A172 (cell line): ENCODE measurements around a stretch of chr10.

DNA sequence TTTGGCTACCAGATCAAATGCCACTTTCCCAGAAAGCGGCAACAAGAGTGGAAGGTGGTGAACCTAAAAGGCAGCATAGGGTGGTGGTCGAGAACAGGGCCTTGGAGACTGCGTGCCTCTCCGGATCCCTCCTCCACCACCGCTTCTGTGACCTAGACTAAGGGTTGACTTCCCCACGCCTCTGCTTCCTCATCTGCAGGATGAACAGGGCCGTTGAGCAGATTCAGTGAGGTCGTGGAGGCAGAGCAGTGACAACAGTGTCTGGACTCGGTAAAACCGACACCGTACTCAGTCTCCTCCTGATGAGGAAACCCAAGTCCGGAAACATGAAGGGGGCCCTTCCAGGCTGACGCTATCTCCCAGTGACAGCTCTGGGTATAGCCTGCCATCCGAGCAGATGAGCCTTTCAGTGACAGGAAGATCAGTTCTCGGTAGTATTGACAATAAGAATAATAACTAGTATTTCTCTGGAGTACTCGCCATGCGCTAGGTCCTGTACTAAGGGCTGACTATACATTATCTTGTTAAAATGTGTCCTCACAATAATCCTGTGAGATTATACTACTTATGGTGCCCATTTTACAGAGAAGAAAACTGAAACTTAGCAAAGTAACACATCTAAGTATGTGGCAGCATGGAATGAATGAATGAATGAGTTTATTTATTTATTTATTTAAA lies 162.7 kb downstream of the CELF2 start:
- RAMPAGE, long total RNA: no peak

- RAMPAGE, long total RNA: no peak
Measured at GRCh38 chr10:11183948-11184449, 166.3 kb downstream of the CELF2 start.

DNA sequence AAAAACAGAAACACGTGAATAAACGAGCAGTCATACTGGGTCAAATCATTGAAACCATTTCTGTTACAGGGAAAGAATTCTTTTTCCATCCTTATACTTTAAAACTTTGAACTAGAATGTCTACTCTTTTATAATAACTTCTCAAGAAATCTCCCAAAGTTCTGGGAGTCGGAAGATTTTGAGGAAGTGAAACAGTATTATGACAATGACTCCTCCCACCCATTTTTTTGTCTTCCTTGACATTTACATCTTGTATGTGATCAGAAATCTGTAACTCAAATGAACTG lies 227.3 kb downstream of the CELF2 start:
- RAMPAGE, long total RNA: no peak

DNA sequence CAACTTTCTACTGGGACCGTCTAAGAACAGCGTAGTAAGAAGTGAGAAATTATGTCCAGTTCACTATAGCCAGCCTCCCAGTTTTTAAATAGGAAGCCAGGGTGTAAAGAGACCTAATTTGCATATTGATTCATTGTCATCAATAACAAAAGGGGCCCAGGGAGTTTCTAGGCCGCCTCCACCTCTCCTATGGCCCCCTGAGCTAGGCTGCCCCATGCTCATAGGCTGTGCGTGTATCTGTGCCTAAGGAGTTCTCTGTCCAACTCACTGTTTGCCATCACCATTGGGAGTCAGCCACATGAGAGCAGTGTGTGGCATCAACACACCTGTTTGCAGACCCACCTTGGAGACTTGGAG lies 289.1 kb downstream of the CELF2 start:
- RAMPAGE, long total RNA: no peak

DNA sequence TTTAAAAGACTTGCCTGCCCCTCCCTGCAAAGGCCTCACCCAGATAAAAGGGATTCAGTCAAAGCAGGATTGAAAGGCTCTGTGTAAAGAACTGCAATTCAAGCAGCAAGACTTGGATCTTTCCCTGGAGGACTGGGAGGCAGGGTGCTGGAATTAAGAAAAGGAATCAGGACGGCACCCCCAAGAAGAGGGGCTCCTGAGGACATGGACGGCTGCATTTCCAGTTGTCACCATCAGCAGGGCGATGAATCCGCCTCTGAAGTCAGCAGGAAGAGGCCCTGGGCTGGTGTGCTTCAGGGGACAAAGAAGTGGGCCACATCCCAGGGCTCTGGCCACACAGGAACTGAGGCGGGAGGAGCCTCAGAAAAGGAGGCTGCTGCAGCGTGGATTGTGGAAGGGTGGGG lies 209.7 kb downstream of the USP6NL start:
- RAMPAGE, long total RNA: no peak

- RAMPAGE, long total RNA: no peak
Measured at GRCh38 chr10:11463076-11464065, 148.1 kb downstream of the USP6NL start.

DNA sequence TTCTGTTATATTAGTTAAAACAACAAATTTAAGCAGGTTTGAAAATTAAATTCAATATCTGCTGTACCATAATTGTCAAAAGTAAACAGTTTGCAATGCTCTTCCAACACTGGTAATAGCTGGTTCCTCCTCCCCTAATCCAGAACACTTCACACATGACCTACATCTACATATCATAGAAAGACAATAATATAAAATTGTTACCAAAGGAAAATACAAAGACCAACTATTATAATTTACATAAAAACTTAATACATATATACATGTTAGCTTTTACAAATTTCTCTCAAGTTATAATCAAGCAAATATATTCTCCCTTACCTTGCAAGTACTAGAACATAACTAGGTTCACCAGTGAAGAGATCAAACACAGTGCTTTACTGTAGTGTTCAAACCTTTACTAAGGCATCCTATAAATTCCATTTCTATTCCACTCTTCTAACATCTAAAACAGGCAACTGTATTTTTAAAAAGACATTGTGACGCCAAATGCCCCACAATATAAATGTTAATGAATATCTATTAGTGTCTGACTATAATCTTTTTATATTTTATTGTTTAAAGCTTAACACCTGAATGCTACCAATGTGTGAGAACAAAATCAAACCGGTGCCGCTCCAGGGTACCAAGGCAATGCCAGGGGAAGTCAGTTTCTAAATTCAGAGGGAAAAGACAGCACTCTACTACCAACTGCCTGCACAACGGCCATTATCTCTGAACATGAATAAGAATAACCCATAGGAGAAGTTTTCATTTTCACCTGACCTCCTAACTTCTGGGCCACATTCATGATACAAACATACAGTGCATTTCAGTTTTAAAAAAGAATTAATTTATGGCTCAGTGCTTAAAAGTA lies 22.0 kb downstream of the USP6NL start:
- RAMPAGE, long total RNA: no peak

DNA sequence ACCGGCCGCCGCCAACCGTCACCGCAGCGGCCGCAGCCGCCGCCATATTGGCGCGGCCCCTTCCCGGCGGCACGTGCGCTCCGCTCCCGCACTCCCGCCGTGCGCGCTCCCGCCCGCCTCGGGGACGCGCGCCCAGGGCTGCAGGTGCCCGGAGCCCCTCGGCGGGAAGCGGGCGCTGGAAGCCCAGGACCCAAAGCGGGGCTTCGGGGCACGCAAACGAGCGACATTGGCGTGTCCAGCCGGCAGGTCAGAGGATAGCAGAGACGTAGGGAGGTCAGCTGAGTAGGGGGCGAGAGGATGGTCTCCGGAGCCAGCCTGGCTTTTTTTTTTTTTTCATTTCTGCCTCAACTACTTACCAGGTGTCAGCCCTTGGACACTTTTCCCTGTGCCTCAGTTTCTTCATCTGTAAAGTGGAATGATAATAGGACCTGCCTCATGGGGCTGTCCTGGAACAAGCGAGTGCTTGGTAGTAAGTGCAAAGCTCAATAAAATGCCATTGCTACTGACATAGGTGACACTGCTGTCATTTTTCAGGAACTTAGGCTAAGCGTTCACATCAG lies 352 bp upstream of the USP6NL start:
- RAMPAGE, long total RNA: no peak

DNA sequence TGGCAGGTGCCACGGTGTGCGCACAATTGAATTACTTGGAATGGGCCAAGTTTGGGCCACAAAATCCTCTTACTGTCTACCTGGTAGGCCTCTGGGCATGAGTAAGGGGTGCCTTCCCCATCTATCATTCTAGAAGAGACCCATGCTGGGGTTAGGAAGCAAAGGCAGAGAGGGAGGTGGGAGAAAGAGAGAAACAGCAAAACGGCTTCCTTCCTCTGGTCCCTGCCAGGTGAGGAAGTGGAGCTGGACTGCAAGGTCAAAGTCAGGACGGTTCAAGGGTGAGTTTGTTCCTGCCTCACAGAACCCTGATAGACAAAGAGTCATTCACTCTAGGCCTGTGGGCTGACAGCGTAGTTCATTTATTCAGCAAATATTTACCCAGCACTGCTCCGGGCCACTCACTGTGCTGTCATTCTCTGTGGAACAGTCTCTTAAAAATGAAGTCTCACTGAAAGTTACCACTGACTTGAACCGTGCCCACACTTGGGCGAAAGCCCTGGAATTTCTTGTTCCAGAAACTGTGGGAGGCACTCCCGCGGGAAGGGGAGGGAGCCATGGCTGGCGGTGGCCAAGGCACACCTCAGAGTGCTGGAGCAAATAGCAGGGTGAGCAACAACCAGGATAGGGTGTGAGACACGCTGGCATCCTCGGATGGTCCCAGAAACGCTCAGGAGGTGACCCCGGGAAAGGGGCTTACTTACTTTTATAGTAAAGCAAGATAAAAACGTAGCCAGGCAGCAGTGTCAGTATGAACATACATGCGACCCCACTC lies 26.2 kb upstream of the ECHDC3 start:
- RAMPAGE, long total RNA: no peak

GRCh38 chr10:11744507-11744956 lies 2.4 kb downstream of the ECHDC3 start:
- RAMPAGE, long total RNA: no peak

GRCh38 chr10:11894012-11894984 lies 71.1 kb downstream of the PROSER2 start:
- RAMPAGE, long total RNA: no peak

GRCh38 chr10:12241522-12242384 lies 45.8 kb downstream of the CDC123 start:
- RAMPAGE, long total RNA: no peak

DNA sequence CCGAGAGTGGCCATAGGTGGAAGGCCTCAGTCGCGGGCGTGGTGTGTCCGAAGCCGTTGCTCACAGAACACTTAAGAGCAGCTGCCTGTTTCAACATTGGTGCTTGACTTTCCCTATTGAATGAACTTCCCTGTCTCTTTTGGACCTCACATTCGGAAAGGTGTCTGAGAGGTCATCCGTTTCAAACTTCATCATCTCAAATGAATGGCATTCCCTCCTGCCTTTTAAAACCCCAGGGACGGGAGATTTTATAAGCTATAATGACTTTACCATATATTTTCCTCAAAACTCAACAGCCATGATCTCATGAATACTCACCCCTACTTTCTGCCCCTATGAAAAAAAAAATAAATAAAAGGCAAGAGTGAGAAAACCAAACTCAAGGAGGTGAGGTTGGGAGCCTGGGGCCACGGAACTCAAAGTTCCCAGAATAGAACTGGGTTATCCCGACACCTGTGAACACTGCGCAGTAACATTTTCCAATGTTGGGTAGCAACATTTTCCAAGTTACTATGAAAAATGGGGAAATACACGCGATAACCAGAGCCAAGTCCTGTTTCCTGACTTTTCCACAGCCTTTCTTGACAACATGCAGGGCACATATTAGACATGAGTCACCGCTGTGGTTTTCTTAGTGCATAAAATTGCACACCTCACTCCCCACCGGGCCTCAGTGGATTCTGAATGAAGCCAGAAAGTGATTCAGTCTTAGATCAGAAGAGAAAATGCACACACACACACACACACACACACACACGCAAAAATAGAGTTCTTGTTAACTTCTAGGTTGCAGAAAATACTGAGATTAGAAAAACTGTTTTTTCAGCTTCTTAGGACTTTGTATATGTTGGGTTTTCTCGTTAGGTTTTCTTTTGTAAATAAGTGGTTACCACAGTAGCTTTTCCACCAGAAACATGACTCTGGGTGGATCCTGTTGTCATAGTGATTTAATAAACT lies 69.8 kb downstream of the CAMK1D start:
- RAMPAGE, long total RNA: no peak

DNA sequence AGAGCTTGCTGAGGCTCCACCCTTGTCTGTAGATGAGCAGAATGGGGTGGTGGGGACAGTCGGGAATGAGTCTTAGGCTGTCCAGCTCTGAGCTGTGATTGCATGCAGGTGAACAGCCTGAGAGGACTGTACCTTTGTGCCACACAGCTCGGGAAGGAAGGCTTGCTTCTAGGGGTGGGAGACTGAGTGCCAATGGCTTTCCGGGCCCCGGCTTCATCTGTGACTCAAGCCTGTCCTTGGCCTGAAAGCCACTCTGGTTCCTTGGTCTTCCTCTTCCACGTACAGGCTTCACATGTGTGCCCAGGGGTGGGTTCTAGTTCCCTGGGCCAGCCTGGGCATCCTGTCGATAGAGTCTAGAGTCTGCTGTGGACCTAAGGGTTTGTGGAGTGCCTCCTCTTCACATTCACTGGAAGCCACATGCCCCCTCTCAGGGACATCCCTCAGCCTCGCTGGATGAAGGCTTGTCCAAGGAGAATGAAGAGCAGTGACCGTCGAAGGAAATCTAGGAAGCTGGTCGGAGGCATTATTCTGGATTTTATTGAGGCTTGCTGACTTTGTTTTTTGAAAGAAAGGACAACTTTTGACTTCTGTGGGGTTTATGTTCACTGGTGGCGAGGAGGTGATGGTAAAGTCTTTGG lies 86.7 kb downstream of the CAMK1D start:
- RAMPAGE, long total RNA: no peak

GRCh38 chr10:12471080-12471688 lies 121.8 kb downstream of the CAMK1D start:
- RAMPAGE, long total RNA: no peak

GRCh38 chr10:12483958-12484569 lies 134.7 kb downstream of the CAMK1D start:
- RAMPAGE, long total RNA: no peak

DNA sequence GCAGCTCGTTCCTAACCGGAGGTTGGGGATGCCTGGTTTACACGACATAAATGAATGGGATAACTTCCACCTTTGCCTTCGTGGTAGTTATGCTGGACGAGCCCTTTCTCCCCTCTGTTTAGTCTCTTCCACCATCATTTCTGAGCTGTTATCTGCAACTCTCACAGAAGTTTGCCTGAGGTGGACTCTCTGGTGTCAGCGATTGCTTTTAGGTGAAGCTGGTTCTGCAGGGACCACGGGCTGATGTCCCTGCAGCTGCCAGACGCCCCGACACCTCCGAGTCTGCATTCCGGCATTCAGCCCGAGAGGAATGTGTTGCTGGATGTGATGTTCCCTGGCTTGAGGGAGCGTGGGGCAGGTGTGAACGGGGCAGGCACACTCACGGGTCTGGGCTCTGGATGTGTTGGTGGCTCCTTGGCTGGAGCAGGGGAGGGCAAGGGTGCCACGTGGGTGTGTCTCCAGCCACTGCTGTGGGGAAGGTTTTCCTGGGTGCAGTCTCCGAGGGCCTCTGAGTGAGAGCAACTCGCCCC lies 140.3 kb downstream of the CAMK1D start:
- RAMPAGE, long total RNA: no peak

GRCh38 chr10:12556258-12556834 lies 207.0 kb downstream of the CAMK1D start:
- RAMPAGE, long total RNA: no peak

- RAMPAGE, long total RNA: no peak
Measured at GRCh38 chr10:12605494-12606522, 256.5 kb downstream of the CAMK1D start.

DNA sequence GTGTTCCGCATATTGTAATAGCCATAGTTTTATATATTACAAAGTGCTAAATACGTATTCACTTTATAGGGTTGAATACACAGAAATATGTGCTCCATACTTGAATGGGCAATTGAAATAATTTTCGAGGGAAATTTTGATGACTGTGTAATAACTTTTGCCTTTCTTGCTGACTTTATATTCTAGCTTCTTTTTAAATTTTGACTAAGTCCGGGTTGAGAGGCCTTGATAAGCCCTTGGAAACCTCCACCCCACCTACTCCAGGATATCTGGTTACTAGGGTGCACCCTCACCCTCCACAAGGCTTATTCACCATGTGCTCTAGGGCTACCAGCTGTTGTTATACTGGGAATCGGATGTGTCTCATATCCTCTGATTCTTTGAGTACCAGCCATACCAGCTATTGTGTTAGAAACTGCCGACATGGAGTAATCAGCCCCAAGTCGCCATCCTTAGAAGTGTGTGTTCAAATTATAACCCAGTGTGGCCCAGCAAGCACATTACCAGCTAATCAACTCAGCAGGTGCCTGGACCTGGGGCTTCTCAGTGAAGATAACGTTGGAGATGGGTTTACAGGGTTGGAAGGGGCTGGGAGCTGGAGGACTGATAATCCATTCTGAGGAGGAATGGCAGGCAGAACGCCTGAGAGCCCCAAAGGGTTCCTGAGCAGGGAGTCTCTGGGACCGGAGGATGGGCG lies 265.3 kb downstream of the CAMK1D start:
- RAMPAGE, long total RNA: no peak